Measurements from ENCODE around the gene CXCL13.

DNA sequence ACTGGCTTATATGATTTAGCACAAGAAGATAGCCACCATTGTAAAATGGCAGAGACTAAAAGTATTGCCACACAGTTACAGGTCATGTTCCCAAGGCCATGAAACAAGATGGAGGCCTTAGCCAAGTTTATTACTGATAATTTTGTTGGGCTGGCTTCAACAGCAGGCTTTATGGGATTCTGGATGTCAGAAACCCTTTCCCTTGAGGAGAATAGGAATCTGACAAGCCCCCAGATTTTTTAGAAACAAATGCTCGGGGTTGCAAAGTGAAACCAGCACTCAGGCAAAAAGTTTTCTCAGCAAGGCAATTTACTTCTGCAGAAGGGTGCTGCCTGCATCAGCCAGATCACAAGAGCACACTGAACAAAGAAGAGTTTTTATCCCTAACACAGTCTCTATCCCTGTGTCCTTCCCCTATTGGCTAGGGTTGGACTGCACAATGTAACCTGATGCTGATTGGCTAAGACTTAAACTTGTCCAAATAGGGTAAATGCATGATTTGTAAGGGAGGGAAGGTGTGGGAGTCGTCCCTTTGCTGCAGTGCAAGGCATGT is 175.6 kb downstream of the CCNG2 start:
- PRO-cap, 3 experiments, result no peak in any of the 3 experiments
- RRBS, result no CpG with 5 or more reads among the region's 2 CpGs

- PRO-cap, 3 experiments, result no peak in any of the 3 experiments
- RRBS, result no CpG with 5 or more reads among the region's 5 CpGs
Measured at GRCh38 chr4:77519330-77519608, 86.4 kb upstream of the CXCL13 start.

DNA sequence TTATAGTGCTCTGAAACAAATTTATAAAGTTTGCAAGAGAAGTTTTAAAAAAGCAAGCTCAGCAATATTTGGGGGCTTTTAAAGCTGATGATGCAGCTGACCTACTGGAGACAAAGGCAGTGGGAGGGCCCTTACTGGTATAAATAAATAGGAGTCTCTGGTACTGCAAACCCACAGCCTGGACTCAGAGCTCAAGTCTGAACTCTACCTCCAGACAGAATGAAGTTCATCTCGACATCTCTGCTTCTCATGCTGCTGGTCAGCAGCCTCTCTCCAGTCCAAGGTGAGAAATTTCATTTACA is at the start of gene CXCL13:
CXCL13 (plus strand) TSS at position 174 of the 302 bp plus-strand sequence.
- PRO-cap, 3 experiments, result no peak in any of the 3 experiments
- RRBS, result no CpG with 5 or more reads among the region's 1 CpG

DNA sequence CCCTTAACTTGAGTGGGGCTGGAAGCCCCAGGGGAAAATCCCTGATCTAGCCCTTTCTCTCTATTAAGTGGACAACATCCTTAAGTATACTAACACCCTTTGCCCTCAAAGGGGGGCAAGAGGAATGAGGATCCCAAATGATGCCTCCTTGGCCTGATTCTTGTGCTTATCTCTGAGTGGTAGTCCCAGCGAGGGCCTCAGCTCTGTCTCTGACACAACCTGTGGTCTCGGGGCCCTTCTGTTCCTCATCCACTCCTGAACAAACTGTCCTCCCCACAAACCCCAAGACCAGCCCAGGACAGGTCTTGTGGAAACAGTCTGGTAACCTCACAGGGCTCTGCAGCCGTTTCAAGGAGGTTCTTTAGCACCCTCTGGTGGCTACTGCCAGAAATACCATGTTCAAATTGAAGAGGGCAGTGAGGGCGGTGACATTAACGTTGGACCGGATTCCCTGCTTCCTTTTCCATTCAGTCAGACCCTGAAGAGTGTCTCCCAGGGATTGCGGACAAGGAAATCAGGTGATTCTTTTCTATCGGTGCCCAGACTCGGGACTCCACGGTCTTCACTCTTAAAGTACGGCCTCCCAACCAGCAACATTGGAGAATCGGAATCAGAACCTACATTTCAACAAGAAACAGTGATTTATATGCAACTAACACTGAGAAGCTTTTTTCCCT is 13.0 kb downstream of the CXCL13 start:
- PRO-cap, 3 experiments, result no peak in any of the 3 experiments
- RRBS, result no CpG with 5 or more reads among the region's 12 CpGs

DNA sequence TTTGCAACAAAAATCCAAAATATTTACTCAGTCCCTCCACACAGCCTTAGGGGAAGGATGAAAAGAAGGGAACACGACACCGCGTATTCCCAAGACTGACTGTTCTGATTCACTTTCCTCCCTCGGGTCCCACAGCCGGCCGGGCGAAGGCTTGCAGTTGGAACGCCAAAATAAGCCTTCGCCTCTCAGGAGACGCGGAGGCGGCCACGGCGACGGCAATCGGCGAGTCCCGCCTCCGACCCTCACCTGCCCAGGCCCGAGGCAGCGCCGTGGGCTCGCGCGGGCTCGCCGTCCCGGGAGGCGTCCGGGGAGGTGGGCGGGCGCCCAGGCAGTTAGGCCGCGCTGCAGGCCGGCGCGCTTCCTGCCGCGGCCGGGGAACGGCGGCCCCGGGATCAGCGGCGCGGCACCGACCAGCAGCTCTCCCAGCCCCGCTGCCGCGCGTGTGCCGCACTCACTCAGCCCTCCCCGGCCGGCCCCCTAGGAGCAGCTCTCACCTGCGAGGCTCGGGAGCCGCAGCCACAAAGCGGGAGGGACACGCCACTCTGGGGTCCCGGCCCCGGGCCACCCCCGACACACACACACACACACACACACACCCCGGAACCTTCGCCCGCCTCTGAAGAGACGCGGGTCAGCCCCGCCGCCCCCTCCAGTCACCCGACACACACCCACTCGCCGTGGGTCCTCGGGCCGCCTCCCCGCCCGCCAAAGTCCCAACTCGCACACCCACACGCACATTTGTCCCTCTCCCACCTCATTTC is 508 bp downstream of the CNOT6L start:
- PRO-cap, 3 experiments, result peak in 3 of 3 experiments; most common plus-strand start position 112 of the sequence (in 3); most common minus-strand start position 97 of the sequence (in 1)
- RRBS, result 2% methylated on average over 20 of the region's 78 CpGs

- PRO-cap, 3 experiments, result no peak in any of the 3 experiments
- RRBS, result no CpG with 5 or more reads among the region's 3 CpGs
Measured at GRCh38 chr4:78370715-78371117, 180.9 kb upstream of the ANXA3 start.

DNA sequence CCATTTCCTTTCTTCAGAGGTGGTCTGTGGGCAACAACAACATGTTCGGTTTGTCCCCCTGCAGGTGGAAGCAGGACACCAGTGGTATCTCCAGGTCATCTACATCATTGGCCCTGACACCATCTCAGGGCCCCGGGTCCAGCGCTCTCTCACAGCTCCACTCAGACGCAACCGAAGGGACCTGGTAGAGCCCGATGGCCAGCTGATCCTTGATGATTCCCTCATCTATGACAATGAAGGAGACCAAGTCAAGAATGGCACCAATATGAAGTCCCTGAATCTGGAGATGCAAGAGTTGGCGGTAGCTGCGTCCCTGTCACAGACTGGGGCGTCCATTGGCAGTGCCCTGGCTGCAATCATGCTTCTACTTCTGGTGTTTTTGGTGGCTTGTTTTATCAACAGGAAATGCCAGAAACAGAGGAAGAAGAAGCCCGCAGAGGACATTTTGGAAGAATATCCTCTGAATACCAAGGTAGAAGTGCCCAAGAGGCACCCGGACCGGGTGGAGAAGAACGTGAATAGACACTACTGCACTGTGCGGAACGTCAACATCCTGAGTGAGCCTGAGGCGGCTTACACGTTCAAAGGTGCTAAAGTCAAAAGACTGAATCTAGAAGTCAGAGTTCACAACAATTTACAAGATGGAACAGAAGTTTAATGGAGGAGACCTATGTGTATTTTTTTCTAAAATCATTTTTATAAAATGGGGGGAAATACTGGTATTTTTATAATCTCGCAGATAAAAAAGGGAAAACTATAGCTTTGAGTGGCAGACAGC is 10.9 kb upstream of the ANXA3 start:
- PRO-cap, 3 experiments, result no peak in any of the 3 experiments
- RRBS, result no CpG with 5 or more reads among the region's 18 CpGs

- PRO-cap, 3 experiments, result no peak in any of the 3 experiments
- RRBS, result no CpG with 5 or more reads among the region's 9 CpGs
Measured at GRCh38 chr4:78797481-78798733, 21.8 kb downstream of the BMP2K start.

- PRO-cap, 3 experiments, result no peak in any of the 3 experiments
- RRBS, result no CpG with 5 or more reads among the region's 9 CpGs
Measured at GRCh38 chr4:78894460-78895532, 44.4 kb downstream of the PAQR3 start.

GRCh38 chr4:78905736-78906444 is 33.3 kb downstream of the PAQR3 start:
- PRO-cap, 3 experiments, result no peak in any of the 3 experiments
- RRBS, result no CpG with 5 or more reads among the region's 1 CpG

DNA sequence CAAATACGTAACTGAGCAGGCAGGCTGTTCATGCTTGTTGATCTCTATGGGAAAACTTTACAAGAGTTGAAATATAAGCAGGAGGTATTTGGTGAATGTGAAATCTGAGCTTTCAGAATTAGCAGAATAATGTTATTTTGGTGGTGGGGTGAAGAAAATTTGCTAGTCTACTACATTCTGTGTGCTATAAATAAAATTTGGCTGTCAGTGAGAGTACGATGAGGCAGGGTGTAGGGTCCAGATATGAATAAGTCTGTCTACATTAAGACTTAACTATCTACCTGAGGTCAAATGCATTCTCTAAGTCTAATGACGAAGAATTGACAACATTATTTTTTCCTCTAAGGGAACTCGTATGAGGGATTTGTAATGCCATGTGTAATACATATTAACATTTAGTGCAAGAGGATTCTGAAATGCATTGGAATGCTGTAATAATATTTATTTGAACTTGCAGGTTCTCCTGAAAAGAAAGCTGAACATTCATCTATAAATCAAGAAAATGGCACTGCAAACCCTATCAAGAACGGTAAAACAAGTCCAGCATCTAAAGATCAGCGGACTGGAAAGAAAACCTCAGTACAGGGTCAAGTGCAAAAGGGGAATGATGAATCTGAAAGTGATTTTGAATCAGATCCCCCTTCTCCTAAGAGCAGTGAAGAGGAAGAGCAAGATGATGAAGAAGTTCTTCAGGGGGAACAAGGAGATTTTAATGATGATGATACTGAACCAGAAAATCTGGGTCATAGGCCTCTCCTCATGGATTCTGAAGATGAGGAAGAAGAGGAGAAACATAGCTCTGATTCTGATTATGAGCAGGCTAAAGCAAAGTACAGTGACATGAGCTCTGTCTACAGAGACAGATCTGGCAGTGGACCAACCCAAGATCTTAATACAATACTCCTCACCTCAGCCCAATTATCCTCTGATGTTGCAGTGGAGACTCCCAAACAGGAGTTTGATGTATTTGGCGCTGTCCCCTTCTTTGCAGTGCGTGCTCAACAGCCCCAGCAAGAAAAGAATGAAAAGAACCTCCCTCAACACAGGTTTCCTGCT is 28.8 kb downstream of the PAQR3 start:
- PRO-cap, 3 experiments, result no peak in any of the 3 experiments
- RRBS, result no CpG with 5 or more reads among the region's 8 CpGs

- PRO-cap, 3 experiments, result no peak in any of the 3 experiments
- RRBS, result no CpG with 5 or more reads among the region's 4 CpGs
Measured at GRCh38 chr4:78914200-78915169, 24.8 kb downstream of the PAQR3 start.

DNA sequence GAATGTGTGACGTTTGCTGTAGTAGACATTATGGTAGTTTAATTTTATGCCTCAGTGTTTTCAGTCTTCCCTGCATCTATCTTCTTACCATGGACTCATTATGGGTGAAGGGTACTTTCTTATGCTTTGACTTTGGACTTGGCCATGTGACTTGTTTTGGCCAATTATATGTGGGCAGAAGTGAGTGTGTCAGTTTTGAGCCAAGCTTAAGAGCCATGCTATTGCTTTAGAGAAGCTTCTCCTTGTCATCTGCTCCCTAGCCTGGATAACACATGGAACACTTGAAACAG is 128.6 kb downstream of the NAA11 start:
- PRO-cap, 3 experiments, result no peak in any of the 3 experiments
- RRBS, result no CpG with 5 or more reads among the region's 1 CpG

DNA sequence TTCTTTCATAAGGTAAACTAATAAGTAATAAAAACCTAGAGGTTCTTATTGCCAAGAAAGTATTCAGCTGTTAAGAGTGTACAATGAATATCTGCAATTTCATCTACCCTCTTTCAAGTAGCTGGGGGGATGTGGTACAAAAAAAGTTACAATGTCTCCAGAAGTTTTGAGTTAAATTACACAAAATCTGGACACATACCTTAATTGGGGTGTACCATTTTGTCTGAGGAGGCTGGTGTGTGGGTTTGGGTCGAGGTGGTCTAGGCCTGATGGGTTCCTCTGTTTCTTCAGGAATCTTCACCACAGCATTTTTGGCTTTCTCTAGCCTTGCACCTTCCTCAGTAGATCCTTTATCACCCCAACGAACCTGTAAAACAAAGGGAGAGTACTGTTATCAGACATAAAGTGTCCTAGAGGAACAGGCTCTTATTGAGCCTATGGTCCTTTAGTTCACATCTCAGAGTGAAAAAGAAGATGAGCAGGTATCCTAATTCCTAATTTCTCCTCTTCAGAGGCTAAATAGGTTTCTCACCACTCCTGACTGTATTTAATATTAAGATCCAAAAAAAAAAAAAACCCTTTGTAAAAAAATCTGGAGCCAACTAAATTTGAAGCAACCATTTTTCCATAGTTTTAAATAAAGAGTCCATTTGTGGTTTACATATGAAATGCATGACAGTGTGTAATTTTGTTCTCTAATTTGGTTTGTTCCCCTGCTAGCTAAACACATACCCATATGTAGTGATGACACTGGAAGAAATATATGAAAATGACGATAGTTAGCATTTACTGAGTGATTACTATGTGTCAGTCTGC is 95.0 kb downstream of the ANTXR2 start:
- PRO-cap, 3 experiments, result no peak in any of the 3 experiments
- RRBS, result no CpG with 5 or more reads among the region's 3 CpGs

DNA sequence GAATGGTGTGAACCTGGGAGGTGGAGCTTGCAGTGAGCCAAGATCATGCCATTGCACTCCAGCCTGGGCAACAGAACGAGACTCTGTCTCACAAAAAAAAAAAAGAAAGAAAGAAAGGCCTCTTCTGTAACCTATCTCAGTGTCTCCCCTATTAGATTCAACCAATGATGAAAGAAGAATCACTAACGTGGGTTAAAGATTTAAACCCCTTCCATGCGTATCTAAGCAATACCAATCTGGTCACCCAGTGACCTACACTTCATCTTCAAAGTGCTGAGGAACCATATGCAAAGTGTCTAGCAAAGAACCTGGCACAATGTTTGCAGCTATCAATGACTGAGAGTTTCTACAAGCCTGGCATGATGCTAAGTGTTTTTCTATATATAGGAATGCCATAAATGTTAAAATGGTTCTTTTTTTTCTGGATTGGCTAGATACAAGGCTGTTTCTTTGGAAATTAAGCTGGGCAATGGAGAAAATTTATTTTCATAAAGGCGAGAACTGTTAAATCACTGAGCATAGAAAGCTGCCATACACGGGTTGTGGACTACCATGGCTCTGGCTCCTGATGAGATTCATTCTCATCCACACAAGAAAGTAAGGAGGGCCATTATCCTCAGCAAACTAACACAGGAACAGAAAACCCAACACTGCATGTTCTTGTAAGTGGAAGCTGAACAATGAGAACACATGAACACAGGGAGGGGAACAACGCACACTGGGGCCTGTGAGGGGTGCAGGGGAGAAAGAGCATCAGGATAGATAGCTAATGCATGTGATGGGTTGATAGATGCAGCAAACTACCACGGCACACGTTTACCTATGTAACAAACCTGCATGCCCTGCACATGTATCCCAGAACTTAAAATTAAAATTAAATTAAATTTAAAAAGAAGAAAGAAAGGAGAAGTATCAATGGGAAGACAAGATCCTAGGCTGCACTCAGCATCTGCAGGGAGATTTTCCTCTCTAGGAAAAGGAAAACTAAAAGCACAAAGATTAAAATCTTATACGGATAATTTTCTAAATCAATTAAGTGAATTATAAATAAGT is 5.6 kb downstream of the ANTXR2 start:
- PRO-cap, 3 experiments, result no peak in any of the 3 experiments
- RRBS, result no CpG with 5 or more reads among the region's 9 CpGs

DNA sequence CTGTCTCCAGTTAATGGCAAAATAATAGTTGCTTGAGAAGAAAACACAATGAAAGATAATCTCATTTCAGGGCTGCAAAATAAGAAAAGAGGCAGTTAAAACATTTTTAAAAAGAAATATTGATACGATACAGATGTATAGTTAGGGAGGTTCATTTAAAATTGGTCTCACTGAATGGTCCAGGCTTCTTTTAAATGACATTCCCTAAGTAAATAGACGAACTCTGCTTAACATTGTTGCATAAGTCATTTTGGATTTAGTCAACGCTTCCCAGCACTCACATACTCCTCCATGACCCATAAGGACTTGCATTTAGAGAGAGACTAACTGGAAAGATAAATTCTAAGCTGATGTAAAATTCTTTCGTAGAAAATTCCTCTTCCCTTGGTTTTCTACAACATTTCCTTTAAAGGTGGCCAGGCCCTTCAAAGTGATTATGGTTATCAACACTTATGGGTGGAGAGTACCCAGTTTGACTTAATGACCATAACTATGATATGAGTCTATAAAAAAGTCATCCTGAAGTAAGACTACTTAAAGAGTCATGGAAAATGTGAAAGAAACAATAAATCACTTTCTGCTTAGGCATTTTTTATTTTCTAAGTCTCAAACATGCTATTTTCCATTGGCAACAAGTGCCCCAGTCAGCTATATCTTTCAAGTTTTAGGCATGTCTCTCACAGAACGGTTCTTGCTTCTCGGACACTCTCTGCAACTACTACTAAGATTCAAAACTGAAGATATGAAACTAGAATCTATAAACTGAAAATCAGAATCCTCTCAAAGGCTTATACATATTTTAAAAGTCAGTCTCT is 3.4 kb downstream of the ANTXR2 start:
- PRO-cap, 3 experiments, result no peak in any of the 3 experiments
- RRBS, result no CpG with 5 or more reads among the region's 6 CpGs

DNA sequence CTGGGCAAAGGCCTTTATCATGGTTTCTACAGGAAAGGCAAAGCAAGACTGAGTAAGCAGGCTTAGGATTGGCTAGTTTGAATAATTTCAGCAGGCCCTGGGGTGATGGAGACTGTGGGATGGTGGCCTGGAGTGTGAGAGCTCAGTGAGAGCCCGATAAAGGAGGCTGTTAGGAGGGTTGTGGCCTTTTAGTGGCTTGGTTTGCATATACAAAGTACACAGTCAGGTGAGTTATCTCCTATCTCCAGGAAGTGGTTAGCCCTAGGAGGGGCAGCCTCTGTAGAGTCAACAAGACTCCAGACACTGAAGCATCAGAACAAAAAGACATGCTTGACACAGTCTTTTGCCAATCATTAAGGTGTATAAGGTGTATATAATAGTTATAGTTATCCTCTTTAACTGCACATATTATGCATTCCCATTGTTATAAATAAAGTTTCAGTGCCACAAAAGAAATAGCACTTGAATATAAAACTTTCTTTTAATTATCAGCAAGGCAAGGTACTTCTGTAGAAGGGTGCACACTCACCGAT is 157.3 kb downstream of the CFAP299 start:
- PRO-cap, 3 experiments, result no peak in any of the 3 experiments
- RRBS, result no CpG with 5 or more reads among the region's 2 CpGs

DNA sequence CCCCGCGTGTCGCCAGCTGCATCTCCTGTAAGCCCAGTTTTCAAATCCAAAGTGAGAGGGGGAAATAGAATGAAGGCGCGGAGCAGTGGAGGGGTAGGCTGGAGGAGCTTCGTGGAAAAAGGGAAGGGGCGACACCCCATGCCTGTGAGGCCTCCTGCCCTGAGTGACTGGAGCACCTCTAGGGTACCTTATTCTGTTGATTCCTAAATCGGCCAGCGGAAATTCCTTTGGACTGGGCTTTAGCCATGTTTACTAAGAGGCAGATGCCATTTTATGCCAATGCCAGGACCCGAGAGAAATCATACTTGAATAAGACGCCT is 1.2 kb downstream of the BMP3 start:
- PRO-cap, 3 experiments, result no peak in any of the 3 experiments
- RRBS, result no CpG with 5 or more reads among the region's 11 CpGs

GRCh38 chr4:81470220-81471396 is 1.1 kb downstream of the RASGEF1B start:
- PRO-cap, 3 experiments, result peak in 2 of 3 experiments; most common plus-strand start chr4:81470605 (in 1); most common minus-strand start chr4:81470514 (in 2)
- RRBS, result no CpG with 5 or more reads among the region's 39 CpGs

DNA sequence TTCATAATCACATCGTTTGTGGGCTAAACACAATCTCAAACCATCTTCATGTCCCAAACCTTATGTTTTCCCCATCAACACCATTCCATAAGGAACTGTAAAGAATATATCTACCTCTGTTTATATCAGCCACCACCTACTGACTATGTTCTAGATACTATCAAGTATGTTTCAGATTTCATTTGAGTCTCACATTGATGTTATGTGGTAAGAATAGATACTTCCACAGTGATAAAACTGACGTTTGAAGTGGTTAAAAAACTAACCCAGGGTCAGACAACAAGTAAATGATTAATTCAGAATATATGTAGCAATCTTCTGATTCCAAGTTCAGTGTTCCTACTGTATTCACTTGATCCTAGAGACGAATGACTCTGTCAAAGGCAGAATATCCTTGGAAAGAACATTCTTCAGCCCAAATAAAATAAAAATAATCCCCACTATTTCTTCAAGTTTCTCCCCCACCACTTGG is 156.8 kb upstream of the RASGEF1B start:
- PRO-cap, 3 experiments, result no peak in any of the 3 experiments
- RRBS, result no CpG with 5 or more reads among the region's 3 CpGs

Data from breast (tissue), 4 donors.